ENCODE data around the gene GMNN.

DNA sequence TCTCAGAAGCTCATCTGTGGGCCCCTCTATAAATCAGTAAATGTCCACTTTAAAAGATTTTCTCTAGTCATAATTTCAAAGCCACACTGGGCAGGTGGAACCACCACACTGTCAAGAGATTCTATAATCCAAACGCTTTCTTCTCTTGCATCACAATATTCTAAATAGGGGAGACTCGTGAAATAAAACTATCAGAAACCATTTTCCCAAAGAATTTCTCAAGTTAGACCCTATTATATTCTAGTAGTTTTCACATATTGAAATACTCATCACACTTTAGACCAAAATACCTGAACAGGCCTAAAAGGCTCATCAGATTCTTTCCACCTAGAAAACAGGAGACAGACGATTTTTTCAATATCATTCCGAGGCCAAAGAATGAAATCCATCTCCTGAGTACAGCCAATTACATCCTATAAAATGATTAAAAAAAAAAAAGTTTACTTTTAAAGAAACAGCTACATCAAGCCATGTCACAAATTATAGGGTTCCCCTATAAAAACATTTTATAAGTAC lies 4.9 kb downstream of the C6orf62 start:
- PRO-cap: no peak

GRCh38 chr6:24743224-24743932 lies 24.4 kb upstream of the C6orf62 start:
- PRO-cap: no peak

DNA sequence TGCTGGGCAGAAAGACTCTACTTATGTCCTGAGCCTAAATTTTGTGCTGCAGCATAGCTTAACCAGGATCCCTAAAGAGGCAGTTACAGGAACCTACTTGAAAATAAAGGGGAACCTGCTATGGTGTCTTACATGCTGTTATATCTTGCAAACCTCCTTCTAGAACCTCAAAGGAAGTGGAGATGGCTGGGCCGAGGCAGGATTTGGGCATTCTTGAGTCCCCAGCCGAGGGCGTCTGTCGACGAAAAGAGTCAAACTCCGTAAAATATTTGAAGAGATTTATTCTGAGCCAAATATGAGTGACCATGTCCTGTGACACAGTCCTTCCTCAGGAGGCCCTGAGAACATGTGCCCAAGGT lies 17.1 kb upstream of the GMNN start:
- PRO-cap: no peak

GRCh38 chr6:24761341-24761863 lies 13.3 kb upstream of the GMNN start:
- PRO-cap: no peak

DNA sequence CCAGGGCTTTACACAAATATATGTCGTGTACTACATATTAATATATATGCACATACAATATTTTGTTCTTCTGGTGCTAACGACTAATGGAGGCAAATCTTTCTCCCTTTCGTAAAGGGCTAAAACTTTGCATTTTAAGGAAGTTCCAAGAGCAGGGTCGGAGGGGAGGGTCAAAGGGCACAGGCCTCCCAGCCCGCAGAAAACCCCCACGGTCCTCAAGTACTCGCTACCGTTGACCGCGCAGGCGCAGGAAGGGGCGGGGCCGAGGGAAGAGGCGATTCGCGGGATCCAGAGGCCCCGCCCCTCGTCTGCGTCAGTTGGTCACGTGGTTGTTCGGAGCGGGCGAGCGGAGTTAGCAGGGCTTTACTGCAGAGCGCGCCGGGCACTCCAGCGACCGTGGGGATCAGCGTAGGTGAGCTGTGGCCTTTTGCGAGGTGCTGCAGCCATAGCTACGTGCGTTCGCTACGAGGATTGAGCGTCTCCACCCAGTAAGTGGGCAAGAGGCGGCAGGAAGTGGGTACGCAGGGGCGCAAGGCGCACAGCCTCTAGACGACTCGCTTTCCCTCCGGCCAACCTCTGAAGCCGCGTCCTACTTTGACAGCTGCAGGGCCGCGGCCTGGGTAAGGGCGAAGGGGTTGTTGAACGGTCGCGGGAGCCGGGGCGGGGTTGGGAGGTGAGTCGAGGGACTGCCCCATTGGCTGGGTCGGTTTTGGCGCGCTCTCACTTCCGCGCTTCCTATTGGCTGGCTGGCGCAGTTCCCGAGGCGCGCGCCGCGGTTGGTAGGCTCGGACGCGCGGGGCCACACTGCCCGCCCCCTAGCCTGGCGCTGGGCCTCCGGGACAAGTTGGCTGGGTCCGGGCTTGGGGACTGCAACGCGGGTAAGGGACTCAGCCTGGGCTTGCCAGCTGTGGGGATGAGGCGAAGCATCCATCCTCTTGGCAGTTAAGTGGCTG lies at the start of gene GMNN:
Gene GMNN (plus strand): TSS at position 313 of the 953 bp plus-strand sequence.
- PRO-cap: bidirectional peak, plus-strand start at position 332 of the sequence, minus-strand start at position 217 of the sequence; unidirectional peak, plus-strand start at position 782 of the sequence; unidirectional peak, plus-strand start at position 842 of the sequence

DNA sequence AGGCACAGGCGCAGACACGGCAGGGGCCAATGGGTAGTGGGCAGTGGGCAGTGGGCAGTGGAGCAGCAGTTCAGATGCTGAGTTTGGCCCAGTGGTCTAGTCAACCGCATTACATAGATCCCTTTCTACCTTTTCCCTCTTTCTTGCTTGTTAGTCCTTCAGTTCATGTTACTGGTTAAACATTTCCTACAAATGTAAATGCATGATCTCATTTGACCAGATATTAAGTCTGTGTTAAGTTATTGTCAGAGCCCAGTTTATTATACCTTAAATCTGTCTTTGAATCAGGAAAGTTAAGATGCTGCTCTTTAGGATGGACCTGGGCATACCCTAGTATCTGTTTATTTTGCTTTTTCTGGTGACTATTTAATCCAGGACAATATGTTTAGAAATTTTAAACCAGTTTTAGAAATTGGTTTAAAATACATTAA lies 1.8 kb downstream of the GMNN start:
- PRO-cap: no peak

DNA sequence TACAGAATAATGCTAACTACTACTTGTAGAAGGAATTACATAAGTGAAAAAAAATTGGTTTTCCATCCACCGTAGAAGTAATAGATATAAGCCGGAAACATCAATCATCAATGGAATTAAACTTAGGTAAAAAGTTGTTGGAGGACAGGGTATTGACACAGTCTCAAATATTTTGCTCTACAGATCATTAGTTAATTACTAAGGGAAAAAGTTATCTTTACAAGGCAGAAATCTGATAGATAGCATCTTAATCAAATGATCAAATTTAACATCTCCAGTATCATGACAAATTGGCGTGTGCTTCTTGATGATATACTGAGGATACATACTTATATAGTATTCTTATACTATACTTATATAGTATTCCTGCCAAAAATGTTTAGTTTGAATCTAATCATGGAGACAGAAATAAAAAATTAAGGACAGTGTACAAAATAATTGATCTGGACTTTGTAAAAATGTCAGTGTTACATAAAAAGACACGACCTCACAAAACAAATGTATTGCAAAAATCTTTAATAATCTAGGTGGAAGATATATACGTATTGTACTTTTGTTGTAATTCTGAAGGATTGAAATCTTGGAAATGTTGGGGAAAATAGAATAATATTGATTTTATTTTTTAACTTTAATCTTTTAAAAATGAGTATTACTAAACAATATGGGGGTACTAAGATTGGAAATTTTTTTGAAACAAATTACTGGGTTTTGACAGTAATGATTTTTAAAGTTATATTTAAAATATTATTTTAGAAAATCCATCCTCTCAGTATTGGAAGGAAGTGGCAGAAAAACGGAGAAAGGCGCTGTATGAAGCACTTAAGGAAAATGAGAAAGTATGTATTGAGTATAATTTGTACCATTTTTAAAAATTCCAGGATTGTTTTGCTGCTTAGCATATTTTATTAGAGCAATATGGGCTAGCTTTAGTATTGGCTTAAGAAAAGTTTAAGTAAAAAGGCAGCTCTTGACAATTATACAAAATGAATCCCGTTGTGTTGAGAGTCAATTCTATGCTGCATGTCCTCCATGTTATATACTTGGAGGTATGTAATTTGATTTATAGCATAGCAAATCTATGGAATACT lies 8.9 kb downstream of the GMNN start:
- PRO-cap: no peak

DNA sequence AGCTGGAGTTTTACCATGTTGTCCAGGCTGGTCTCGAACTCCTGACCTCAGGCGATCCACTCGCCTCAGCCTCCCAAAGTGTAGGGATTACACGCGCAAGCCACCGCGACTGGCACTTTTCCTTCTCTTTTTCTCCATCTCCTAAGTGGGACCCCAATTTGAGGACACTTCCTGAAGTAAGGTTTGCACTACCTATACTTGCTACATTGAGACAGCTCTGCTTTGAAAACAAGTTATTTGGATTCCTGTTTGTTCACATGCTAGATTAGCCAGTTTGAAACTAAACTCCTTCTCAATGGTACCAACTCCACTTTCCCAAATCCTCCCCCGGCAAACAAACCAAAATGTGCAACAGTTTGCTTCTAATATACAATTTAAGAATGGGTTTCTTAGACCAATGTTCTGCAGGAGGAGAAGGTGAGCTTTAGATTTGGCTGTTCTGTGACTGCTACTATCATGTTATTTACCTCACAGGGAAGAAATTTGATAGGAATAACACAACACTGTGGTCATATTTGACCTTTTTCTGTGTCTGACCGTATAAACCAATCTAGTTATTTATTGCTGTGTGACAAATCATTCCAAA lies 33.3 kb downstream of the RIPOR2 start:
- PRO-cap: no peak

GRCh38 chr6:24918739-24919447 lies 16.9 kb downstream of the RIPOR2 start:
- PRO-cap: no peak

GRCh38 chr6:24933252-24933612 lies 2.5 kb downstream of the RIPOR2 start:
- PRO-cap: no peak

DNA sequence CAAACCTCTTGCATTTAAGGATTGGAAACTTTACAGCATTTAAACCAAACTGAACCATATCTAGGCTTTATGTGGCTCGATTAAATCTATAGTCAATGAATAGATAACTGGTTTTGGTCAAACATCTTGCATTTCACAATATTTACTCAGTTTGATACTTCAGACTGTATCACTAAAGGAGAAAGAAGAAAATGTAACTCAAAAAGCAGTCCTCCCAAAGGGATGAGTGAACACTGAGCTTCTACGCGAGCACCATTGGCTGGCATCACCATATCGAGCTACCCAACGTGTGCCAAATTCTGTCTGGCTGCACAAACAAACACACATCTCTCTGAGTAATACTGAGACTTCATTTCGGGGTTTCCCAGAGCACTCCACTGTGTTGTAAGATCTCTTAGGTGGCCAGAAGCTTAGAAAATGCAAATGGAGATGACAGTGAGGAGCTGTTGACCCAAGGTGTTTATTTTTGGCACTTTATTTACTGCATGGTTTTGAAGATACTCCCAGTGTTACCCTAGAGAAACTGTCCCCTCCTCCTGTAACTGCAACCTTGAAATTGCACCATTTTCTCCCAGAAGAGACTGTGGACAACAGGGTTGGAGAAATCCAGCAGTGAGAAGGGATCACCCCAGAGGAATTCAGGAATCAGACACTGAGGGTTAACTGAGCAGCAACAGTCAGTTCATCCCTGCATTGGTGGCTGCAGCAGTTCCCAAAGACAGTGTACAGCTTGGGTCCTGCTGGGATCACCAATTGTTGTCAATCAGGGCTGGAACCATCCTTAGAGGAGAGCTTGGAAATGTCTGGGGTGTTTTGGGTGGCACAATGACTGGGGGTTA lies 910 bp upstream of the RIPOR2 start:
- PRO-cap: no peak

DNA sequence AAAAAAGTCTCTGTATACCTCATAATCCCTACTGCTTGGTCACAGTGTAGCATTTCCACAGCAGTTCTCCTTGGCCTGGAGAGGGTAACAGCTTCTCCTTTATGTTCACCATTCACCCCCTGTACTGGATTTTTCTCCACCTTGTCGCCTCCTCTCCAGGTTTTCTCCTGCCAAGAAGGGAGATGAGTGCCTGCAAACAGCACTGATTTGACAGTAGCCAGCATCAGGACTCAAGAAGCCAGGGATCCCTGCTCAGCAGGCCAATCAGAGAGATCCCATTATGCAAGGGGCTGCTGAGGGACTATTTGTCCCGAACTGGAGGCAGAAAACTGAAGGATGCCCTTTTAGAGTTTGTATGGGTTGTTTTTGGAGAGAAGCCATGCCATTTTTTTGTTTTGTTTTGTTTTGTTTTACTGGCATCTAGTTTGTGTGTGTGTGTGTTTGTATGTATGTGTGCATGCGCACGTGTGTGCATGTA lies 68.6 kb upstream of the RIPOR2 start:
- PRO-cap: no peak

- PRO-cap: no peak
Observed at GRCh38 chr6:25027003-25027622, 91.4 kb upstream of the RIPOR2 start.

DNA sequence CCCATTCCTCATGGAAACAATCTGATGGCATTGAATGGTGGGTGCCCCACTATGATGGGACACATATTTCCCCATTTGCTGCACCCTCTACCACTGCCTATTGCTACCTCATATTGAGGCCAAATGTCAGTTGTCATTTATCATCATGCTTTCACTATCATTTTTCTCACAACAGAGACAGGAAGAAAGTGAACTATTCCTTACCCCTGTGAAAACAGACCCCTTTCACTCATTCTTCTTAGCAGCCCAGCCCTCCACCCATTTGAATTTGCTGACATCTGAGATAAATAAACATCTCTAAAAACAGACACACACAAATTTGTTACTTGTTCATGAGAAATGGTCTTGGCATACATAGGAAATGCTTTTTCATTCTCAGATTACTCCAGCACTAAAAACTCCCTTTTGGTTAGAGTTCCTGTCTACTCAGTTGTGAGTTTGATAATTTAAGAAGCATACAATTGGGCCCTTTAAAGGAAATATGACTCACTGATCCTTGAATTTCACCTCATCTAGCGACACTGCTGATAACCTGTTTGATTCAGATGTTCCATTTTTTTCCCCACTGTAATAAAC lies 105.3 kb upstream of the RIPOR2 start:
- PRO-cap: no peak

DNA sequence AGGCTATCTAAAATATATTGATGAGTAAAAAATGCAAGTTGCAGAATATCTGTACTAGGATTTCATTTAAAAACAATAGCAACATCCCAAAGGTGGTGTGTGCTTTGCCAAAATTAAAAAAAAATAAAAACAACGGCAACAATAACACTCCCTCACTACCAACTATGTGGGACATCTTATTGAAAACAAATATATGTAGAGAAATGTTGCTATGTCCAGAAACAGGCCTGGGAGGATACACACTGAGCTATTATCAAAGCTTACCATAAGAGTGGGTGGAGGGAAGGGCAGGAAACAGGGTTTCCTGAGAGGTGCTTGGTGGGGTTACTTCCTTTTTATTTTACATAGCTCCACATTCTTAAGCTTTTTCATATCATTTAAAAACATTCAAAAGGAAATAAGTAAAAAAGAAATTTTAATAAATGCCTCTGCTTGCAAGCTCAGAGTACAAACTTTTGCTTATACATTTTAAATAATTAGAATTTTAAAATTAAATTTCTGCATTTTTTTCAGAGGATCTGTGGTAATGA lies 150.0 kb upstream of the RIPOR2 start:
- PRO-cap: no peak

- PRO-cap: no peak
Observed at GRCh38 chr6:25088300-25088902, 152.6 kb upstream of the RIPOR2 start.

DNA sequence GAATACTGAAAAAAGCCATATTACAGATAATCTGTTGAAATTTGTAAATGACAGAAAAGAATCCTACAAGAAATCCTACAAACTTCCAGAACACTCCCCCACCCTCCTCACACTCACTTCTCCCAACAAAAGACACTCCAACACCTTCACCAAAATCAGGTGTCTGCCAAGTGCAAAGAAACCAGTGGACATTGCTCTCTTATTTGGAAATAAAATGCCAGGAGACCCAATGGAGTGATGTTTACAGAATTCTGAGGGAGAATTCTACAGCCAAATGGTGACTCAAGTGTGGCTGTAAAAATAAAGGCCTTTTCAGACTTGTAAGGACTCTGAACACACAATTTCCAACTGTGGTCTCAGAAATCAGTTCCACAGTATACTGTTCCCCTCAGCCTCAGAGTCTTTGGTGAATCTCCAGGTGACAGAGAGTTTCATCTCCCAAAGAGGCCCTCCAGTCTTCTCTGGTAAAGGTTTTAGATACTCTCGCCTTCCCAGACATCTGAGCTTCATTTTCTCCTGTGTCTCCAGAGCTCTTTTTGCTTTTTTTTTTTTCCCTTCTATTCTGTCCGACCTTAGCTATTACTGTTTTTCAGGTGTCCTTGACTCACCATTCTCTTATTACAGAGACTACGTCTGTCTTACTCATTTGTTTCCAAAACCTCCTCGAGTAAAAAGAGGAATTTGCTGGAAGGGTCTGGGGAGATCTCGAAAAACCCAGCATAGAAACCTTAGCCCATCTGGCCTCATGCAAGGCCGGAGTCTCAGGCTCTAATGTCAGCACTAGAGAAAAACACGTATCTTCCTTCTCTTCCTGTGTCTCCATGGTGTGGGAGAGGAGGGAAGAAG lies 109.4 kb upstream of the CARMIL1 start:
- PRO-cap: no peak

DNA sequence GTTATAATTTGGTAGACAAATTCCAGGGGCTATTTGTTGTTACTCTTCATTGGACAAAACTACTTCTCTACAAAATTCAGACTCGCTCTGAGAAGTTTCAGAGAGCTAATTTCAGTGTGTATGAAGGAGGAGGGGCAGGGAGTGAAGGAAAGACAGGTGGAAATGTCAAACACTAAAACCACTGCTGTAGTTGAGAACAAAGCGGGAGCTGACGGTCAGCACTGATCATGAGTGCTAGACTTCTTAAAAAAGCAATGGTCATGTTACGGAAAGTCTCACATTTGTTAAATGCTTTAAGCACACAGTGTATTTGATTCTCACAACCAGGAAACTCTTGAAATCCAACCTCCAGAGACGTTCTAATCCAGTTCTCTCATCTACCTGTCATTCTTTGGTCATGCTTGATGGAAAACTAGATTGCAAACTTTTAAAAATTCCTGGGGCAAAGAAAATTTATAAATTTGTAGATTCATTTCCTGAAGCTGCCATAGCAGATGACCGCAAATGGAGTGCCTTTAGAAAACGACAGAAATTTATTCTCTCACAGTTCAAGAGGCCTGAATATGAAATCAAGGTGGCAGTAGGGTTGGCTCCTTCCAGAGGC lies 100.7 kb upstream of the CARMIL1 start:
- PRO-cap: no peak

DNA sequence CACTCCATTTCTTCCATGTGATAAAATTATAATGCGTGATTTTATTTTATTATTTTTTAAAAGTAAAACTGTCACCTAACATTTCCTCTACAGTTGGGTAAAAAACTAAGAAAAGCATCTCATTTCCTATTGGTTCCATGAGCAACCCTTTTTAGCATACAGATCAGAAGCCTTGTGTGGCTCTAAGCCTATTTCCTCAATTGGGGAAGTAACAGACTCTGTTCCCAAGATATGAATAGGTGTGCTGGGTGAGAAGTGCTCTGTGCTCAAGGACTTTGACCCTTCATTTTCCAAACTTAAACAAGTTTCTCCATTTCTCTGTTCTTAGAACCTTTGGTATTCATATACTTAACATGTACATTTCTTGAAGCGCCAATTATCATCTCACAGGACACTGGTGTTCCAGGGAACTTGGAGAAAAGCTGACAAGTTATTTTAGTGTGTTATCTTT lies 24.1 kb downstream of the CARMIL1 start:
- PRO-cap: no peak

GRCh38 chr6:25344005-25344619 lies 64.9 kb downstream of the CARMIL1 start:
- PRO-cap: no peak